H4 (cell line): ENCODE results near the genes SFR1 and GSTO1.

- RAMPAGE, long total RNA, result no peak
These were observed 155.6 kb downstream of the NEURL1 start for GRCh38 chr10:103649106-103649429.

DNA sequence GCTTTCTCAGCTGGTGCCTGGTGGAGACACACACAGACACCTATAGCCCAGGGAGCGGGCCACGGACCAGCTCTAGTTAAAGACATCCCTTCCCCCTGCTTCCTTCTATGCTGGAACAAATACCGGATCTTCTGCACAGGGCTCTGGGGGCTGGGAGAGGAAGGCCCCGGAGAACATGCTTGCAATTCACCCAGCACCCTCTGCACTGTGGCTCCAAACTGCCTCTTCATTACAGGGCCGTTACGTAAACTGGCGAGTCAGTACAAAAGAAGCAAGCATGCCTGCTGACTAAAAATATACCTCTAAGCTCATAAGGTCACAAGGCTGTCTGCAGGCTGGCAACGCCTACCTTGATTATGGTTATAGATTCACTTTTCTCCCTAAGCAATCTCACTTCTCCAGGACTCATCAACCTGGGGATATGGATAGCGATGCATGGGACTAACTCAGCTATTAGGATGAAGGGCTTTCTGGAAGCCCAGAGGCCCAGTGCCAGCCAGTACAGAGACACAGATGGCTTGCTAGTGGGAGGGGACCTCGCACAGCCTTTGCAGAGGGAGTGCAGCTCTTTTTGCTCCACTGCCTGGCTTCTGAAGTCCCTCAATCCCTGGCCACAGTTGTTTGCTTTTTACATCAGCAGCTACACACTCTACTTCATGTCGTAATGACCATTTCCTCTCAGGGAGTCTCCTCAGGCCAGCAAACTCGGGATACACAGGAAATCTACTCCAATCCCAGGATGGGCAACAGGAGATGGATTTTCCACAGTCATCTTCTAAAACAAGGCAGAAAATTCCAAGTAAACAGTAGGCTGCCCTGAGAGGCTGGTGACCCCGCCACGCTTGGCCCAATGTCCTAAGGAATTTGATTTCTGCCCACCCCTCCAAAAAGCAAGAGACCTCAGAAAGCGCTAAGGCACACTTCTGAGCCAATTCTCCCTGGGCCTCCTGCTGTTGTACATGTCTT is 96.1 kb downstream of the SH3PXD2A start:
- RAMPAGE, long total RNA, result no peak

- RAMPAGE, long total RNA, result no peak
These were observed 3.2 kb downstream of the SH3PXD2A start for GRCh38 chr10:103851993-103852687.

DNA sequence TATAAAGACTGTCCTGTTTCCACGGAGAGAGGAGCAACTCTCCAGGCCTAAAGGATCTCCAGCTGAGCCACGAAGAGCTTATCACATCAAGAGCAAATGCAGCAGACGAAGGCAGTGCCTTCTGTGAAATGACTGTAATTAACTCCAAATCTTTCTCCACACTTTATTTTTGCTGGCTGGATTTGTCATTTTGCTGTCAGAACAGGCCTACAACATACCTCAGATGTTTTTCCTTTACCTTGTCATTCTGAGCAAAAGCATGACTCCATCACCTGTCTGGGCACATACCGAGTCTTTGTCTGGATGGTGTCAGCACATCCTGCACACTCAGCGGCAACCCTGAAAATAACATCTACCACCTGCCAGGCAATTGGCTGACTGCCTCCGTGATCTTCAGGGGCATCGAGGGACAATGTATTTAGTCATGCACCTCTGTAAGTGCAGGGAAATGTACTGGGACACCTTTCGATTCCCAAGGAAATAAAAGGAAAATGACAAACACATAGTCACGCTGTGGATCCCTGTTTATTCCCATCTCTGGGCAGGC is 26.3 kb upstream of the SH3PXD2A start:
- RAMPAGE, long total RNA, result no peak

DNA sequence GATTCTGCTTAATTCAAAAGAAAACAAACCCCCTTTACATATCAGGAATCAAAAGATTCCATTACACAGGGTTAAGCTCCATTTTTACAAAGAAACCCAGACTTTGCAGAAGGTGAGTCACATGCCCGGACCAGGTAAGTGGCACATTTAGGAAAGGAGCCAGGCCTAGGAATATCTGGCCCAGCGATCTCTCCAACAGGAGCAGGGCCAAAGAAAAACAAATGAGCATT is 1.1 kb downstream of the STN1 start:
- RAMPAGE, long total RNA, result no peak

- RAMPAGE, long total RNA, result no peak
These were observed 458 bp upstream of the STN1 start for GRCh38 chr10:103918369-103918915.

DNA sequence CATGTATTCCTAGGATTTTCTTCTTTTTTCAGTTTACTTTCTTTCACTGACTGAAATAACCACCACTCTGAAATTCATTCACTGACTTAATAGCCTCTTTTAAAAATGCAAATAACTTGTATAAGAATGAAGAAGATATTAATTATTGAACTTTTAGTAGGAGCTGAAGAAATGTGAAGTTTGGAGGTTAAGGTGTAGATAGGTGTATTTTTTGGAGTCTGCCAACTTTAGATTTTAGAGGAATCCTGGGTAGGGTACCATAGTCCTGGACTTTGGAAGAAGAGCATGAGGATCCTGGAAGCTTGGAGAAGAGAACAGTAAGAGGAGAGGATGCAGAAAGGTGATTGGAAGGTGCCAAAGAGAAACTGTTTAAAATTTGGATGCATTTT is 37.3 kb downstream of the SLK start:
- RAMPAGE, long total RNA, result no peak

- RAMPAGE, long total RNA, result no peak
These were observed 52.6 kb downstream of the SLK start for GRCh38 chr10:104019528-104020033.

- RAMPAGE, long total RNA, result no peak
These were observed 634 bp downstream of the COL17A1 start for GRCh38 chr10:104085016-104085475.

GRCh38 chr10:104120728-104121787 is 913 bp upstream of the SFR1 start:
- RAMPAGE, long total RNA, result no peak

- RAMPAGE, long total RNA, result start-site peak on the plus strand at chr10:104122165-104122171, 5 reads
These were observed at the start of gene SFR1 for GRCh38 chr10:104121788-104122198. TSS of gene SFR1 (plus strand) at chr10:104122171.

DNA sequence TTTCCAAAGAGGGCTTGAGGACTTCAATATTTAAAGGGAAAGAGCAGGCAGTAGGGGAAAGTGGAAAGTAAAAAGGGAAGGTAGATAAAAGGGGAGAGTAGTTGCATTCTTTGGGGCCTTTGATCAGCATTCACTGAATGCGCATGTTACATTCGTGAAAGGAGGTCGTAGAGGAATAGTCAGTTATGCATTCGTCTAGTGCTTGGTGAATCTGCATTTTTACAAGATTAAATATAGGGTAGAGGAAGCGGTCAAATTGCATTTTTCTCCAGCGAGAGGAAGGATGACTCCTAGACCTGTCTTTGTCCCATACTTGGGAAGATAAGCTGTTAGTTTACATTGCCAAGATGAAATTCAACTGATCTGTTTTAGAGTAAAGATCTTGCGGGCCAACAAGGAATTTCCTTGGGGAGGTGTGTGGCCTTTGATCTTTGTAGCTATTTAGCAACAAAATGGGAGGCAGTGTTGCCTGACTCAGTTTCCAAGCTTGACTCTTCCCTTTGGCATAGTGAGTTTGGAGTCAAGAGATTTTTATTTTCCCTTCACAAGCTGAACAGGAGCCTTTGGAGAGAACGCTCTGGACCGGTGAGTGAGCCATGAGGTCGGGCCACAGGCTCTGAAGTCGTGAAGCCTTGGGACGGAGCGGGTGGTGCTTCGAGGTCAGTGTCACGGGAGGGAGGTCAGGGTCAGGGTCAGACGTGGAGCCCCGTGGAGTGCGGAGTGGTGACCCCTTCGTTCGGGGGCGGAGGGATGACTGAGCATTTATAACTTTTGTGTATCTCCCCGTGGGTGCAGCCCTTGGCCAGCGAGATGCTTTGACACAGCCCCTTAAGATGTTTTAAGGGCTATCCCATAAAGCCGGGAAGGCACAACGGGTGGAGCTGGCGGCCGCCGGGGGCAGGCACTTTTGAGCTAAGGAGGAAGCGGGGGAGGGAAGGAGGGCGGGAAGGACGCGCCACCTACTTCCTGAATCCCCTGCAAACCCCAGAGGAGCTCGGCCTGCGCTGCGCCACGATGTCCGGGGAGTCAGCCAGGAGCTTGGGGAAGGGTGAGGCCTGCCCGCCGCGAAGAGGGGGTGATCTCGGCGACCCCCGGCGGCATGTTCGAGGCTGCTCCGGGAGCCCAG is at the start of gene GSTO1:
GSTO1 (plus strand) TSS at position 978 of the 1,126 bp plus-strand sequence.
- RAMPAGE, long total RNA, result start-site peak on the plus strand centred at position 995 of the sequence, 19 bp wide, 197 reads

GRCh38 chr10:104274627-104275841 is 6.0 kb downstream of the GSTO2 start:
- RAMPAGE, long total RNA, result no peak

- RAMPAGE, long total RNA, result no peak
These were observed 24.1 kb downstream of the GSTO2 start for GRCh38 chr10:104292995-104293587.

GRCh38 chr10:104321631-104322309 is 16.5 kb downstream of the ITPRIP start:
- RAMPAGE, long total RNA, result no peak

GRCh38 chr10:104322310-104322962 is 15.8 kb downstream of the ITPRIP start:
- RAMPAGE, long total RNA, result no peak

- RAMPAGE, long total RNA, result no peak
These were observed 565 bp upstream of the SORCS1 start for GRCh38 chr10:107165144-107165397.

- RAMPAGE, long total RNA, result no peak
These were observed 39.0 kb downstream of the XPNPEP1 start for GRCh38 chr10:109883848-109885086.

GRCh38 chr10:109987273-109987902 is 20.4 kb upstream of the ADD3 start:
- RAMPAGE, long total RNA, result no peak

DNA sequence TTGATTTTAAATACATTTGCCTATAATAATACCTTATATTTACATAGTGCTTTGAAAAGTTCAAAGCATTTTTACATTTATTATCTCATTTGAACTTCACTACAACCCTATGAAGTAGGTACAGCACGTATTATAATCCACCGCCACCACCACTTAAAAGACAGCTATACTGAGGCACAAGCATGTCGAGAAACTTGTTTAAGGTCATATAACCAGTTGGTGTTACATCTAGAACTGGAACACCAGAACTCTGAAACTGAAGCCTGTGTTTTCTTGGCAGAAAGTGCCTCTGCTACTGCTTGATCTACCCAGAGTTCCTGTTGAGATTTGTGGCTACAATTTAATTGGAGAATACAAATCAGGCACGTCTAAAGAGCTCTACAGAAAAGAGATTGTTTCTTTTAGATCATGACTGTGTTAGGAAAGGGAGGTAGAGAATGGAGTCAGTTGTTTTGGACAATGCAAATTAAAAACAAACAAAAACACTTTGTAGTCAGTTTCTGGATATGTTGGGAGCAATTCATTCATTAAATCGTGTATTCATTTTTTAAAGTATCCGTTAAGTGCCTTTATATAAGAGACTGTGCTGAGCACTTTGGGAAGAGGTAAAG is 4.2 kb upstream of the ADD3 start:
- RAMPAGE, long total RNA, result no peak